Colon Carcinoma Metastatic in the Brain (tissue), 2 donors: ENCODE data around the gene AVP.

- PRO-cap, 2 experiments = no peak in any of the 2 experiments
Observed at GRCh38 chr20:1391558-1392414, 1.1 kb downstream of the FKBP1A start.

DNA sequence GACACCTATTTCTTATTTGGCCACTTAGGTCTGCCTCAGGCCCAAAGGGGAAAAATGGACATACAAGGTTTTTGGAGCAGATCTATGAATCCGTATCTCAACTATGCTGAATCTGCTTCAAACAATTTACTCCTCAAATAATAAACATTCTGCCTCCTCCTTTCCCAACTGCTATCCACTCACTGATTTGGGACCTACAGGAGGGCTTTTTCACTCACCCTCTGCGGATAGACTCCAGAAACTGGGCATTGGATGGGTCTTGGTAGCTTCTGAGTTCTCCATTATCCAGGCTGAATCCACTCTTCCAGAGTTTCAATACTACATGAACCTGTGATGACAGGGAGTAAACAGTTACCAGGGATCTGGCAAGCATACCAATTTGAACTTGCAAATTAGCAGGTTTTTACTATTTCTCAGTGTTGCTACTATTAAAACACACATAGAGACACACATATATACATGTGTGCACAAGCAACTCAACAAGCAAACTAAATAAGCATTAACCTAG, 13.8 kb downstream of the NSFL1C start:
- PRO-cap, 2 experiments = no peak in any of the 2 experiments

GRCh38 chr20:1537537-1538138, 19.9 kb downstream of the SIRPD start:
- PRO-cap, 2 experiments = no peak in any of the 2 experiments

- PRO-cap, 2 experiments = no peak in any of the 2 experiments
Observed at GRCh38 chr20:1656965-1657164, 714 bp downstream of the SIRPG start.

- PRO-cap, 2 experiments = no peak in any of the 2 experiments
Observed at GRCh38 chr20:1811665-1811897, 83.6 kb upstream of the SIRPA start.

GRCh38 chr20:1816195-1816737, 78.9 kb upstream of the SIRPA start:
- PRO-cap, 2 experiments = no peak in any of the 2 experiments

DNA sequence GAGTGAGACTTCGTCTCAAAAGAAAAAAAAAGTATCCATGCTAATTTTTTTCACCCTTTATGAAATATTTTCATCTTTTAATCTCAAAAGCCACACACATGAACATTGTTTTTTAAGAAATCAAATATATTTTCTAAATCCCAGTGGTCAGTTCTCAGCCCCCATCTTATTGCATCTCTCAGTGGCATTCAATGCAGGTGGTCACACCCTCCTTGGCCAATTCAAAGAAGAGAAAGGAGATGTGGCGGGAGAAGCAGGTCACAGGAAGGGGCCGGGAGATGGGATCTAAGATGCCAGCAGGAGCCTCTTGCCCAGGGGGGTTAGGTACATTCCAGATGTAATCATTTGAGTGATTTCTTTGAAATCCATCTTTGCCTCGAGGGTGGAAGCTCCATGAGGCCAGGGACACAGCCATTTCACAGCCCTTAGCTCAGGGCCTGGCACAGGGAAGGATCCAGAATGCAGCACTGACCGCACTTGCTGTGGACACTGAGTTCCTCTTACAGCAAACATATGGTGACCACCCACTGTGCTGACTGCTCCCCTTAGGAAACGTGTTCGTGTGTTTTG, 14.6 kb downstream of the SIRPA start:
- PRO-cap, 2 experiments = no peak in any of the 2 experiments

- PRO-cap, 2 experiments = no peak in any of the 2 experiments
Observed at GRCh38 chr20:1915344-1915678, 20.1 kb downstream of the SIRPA start.

DNA sequence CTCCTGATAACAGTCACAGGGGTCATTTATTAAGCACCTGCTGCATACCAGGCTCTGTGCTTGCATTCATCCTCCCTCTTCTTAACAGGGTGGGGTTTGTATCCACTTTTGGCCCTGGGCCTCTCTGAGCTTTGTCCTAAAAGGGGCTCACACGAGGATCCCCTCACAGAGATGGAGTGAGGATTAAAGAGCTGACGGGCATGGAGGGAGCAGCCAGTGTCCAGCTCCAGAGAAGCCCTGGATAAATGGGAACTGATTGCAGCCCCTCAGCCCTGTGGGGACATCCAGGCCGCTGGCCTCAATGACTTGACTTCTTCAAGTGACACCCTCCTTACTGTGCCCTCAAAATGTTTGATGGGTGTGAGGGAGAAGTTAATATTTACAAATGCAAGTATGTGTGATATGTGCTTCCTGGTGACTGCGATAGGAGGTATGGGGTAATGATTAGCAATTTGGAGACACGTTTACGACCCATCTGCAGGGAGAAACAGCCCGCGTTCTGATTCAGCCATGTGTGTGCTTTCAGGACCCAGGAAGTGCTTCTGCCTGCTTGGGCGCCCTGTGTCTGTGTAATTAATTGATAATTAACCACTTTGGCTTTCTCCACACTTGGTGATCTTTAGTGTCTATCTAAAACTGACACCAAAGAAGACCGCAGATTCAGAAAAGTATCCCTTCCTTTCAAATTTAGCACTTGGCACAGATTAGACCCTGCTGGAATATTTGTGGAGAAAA, 24.9 kb downstream of the SIRPA start:
- PRO-cap, 2 experiments = no peak in any of the 2 experiments

DNA sequence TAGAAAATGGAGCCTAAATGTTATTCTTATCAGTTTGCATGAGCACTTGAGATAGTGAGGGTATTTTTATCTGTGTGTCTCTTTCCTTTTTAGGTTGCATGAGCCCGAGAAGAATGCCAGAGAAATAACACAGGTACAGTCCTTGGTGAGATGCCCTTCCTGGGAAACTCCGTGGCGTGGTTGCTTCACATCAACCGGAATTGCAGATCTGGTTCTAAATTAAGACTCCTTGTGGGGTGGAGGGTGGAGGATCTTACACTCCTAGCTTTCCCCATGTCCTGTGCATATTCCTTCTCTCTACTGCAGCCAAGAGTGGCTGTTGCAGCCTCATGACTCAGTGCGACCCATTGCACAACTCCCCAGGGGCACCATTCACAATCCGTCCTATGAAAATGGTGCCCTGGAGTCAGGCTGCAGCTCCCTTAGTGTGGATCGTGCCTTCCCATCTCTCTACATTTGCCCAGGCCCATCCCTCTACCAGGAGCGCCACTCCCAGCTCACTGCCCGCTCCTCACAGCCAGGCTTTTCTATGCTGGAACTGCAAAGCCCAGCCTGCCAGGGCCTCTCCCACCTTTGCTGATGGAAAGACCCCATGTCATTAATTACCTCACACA, 39.5 kb downstream of the SIRPA start:
- PRO-cap, 2 experiments = no peak in any of the 2 experiments

DNA sequence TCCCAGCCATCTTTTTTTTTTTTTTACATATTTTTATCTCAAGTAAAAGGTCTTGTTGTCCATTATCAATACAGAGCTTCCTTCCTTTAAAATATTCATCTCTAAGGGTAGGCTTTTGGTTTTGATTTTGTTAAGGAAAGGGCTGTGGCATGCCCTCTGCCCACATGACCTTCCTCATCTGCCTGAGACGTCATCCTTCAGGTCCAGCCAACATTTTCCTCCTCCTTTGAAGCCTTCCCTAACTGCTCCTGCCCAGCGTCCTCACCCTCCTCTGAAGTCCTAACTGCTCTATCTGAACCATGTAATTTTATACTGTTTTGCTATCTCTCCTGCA, 73.9 kb upstream of the TGM3 start:
- PRO-cap, 2 experiments = no peak in any of the 2 experiments

DNA sequence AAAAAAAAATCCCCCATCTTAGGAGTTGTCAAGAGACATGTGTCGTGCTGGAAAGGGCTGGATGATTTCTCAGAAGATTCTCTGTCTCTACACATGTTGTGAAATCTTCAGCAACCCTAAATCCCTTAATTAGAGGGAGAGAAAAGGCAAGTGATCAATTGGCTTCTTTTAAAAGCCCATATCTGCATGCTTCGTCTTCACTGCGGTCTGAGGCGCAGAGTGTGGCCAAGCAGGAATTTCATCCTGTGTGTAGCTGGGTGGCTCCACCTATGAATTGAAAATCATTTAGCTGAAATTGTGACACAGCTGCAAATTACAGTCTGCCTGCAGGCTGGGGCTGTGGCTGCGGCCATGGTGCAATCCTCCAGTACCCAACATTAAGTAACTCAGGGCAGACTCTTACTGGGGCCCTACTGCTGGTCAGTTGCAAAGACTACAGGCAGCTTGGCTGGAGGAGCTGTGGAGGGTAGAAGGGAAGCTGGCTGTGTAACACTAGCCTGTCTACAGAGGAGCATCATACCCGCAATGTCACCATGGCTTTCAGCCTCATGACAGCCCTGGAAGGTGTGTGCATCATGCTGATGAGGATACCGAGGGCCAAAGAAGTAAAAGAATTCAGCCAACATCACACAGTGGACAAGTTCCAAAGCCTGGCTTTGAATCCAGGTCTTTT, 3.1 kb upstream of the TGM3 start:
- PRO-cap, 2 experiments = no peak in any of the 2 experiments

DNA sequence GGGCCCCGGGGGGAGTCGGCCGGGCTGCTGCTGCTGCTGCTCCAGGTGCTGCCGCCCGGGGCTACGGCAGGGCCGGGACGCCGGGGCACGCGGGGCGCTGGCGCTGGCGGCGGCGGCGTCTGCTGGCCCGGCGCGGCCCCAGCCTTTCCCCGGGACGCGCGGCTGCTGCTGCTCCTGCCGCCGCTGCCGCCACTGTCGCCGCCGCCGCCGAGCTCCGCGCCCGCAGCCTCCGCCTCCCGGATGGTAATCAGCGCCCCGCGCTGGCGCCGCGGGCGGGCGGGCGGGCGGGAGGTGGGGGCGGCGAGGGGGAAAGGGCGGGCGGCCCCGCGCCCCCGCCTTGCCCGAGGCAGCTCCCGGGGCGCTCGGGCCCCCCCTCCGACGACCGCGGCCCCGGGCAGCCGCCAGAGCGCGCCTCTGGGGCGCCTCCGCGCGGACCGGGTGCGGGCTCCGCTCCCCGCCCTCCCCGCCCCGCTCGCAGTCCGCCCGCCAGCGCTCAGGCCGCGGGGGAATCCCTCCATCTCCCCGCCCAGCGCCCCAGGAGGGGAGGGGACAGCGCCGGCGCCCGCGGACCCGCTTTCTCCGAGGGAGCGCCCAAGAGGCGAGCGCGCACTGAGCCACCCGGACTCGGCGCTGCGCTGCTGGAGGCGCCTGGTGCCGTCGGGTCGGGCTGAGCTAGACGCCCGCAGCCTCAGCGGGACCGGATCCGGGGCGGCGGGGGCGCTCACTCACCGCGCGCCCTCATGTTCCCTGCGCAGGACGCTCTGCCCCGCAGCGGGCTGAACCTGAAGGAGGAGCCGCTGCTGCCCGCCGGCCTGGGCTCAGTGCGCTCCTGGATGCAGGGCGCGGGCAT, 551 bp downstream of the EBF4 start:
- PRO-cap, 2 experiments = peak in 1 of 2 experiments; most common minus-strand start position 463 of the sequence (in 1)

DNA sequence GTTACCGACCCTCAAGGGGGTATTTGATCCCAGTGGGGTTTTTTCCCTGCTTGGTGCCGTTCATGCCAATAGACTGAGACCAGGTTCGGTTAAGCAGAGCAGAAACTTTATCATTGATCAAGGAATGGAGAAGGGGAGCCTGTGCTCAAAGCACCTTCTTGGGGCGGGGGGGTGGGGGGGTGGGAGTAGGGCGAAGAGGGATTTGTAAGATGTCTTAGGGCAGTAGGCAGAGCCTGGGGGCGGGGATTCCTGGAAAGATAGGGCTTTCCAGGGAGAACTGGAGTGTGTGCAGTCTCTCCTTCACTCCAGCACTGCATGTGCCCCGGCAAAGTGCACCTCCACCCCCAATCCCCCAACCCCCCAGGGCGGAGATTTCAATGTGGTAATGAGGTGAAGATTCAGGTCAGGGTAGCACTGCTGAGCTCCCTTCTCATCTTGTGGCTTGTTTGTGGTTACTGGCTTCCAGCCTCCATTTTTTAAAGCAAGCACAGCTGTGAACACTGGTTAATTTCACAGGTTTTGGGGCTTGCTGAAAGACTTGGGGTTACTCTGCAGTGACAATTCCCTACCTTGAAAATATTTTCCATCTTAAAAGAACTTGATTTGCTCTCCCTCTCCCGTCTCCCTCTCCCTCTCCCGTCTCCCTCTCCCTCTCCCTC, 5.9 kb downstream of the TMEM239 start:
- PRO-cap, 2 experiments = no peak in any of the 2 experiments

DNA sequence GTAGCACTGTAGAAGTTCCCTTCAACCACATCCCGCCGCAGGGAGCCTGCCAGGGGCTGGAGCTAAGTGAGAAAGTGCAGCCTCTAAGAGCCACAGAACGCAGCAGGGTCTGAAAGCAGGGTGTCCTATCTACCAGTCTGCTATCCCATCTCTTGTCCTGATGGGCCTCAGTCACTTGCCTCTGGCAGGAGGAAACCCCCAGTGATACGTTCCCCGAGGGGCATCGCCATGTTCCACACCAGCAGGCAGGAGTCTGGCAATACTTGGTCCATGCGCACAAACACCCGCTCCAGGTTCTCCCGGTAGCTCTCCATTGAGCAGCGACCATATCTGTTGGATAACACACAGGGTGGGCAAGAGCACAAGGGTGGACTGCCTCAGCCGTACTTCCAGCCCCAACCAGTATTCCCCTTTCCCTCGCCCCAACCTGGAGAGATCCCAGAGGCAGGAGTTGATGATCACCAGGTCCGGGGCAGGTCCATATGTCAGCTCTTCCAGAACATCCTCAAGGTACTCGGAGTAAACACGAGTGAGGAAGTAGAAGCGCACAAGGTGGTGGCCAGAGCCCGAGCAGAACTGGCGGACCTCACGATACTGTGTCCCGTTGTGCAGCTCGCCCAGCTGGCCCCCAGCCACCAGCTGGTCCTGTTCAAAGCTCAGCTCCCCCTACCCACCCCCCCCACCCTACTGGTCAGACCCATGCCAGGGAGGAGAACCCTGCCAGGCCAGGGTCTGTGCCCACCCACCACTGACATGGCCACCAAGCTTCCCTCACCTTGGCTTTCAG, 1.8 kb downstream of the PCED1A start:
- PRO-cap, 2 experiments = no peak in any of the 2 experiments

DNA sequence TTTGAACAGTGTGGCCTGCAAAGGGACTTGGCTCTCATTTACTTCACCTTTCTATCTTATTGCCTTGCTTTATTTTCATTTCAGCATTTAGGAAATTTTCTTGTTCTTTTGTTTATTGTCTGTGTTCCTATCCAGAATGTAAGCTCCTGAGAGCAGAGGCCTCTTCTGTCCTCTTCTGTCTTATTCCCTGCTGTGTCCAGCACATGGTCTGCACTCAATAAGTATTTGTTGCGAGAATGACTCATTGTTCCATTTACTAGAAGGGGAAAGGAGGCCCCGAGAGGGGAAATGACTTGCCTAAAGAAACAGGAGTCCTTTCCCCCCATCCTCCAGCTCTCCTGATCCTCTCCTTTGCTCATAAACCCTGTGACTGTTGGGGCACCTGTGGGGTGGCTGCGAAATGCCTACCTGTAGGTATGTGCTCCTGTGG, 2.9 kb upstream of the PTPRA start:
- PRO-cap, 2 experiments = no peak in any of the 2 experiments

DNA sequence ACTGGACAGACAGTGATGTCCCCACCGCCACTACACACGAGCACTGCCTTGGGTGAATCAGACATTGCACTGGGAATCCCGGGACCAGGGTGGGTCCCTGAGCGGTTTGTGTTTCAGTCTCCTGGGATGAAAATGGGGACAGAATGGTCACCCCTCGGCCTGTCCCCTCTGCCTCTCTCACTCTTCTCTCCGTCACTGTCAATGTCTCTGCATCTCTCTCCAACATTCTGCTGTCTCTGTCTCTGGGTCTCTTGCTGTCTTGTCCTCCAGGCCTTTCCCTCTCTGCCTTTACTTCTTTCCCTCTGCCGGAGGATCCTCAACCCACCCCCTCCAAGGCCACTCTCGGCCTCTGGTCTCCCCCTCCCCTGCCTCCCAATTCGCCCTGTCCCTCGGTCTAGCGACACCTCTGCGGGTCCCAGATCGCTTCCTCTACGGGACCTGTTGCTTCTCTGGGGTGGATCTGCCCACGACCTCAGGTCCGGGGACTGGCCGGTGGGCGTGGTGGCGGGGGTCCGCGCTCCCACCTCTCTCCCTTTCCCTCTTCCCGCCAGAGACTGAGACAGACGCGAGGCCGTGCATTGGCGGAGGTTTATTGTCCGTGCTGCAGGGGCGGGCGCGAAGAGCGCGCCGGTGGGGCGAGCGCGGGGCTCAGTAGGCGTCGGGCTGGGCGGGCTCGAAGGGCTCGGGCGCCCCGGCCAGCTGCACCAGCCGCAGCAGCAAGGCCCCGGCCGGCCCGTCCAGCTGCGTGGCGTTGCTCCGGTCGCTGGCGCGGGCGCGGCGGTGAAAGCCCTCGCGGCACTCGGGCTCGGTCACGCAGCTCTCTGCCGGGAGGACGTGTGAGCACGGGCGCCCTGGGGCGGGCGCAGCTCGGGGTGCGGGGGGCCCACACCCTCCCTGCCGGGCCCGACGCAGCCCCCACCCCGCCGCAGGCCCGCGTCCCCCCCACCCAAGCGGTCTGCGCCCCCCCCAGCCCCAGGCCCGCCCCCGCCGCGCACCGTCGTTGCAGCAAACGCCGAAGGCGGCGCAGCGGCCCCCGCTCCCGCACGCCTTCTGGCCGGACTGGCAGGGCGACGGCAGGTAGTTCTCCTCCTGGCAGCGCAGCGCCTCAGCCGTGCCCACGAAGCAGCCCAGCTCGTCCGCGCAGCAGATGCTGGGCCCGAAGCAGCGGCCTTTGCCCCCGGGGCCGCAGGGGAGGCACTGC, 2.1 kb downstream of the AVP start:
- PRO-cap, 2 experiments = no peak in any of the 2 experiments

DNA sequence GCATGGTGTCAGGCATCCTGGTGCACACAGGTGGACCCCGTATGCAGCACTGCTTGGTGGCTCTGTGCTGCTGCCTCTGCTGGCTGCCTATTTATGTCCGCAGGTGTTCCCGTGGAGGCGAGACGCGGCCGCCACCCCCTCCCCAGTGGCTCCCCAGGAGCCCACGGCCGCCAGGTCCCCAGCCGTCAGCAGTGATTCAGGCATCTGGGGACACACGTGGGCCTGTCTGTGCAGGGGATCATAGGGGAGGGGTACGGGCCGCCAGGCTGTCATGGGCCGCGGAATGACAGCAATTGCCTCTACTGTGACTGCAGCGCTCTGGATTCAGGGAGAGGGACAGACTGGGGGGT, at the start of gene AVP:
AVP (minus strand) TSS at position 66 of the 350 bp plus-strand sequence.
- PRO-cap, 2 experiments = no peak in any of the 2 experiments

- PRO-cap, 2 experiments = no peak in any of the 2 experiments
Observed at GRCh38 chr20:3148749-3149421, 10.8 kb downstream of the FASTKD5 start.

DNA sequence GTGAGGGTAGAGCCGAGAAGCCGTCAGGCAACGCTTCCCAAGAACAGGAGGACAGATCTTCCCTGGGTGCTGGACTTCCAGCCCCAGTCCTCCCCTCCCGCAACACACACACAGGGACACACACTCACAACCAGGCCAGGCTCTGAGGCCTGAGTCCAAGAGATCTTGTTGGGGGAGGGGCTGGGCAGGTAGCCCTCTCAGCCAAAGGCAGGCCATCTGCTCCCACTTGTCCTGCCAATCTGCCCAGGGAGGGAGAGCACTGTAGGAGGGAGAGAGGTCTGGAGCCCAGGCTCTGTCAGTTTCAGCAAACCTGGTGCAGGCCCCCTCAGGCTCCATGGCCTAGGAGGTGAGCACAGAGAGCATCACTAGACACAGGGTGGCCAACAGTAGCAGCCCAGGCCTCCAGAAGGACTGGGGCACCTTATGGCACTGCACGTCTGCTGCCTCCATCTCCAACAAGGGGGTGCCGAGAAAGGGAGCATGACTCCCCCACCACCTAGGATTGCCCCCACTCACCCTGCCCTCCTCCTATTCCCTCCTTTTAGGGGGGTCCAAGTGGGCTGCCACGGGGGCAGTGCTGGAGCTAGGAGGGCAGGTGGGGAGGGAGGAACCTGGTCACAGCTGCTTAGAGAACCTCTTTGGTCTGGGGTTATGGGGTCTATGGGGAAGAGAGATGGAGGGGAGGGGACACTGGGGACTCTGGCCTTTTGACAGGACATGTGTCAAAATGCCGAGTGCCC, 4.2 kb upstream of the FASTKD5 start:
- PRO-cap, 2 experiments = no peak in any of the 2 experiments